Measurements from ENCODE around the genes SLC44A4, STK19 and C4B.

GRCh38 chr6:31794496-31795316 lies 846 bp downstream of the VARS1 start:
- RAMPAGE, long total RNA, result no peak
- RRBS, result 2% methylated on average over 10 of the region's 29 CpGs

DNA sequence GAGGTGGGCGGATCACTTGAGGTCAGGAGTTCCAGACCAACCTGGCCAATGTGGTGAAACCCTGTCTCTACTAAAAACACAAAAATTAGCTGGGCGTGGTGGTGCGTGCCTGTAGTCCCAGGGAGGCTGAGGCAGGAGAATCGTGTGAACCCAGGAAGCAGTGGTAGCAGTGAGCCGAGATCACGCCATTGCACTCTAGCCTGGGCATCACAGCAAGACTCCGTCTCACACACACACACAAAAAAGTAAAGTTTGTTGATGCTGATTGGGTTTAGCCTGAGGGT lies 2.8 kb downstream of the HSPA1A start:
- RAMPAGE, long total RNA, result no peak
- RRBS, result no CpG with 5 or more reads among the region's 7 CpGs

- RAMPAGE, long total RNA, result no peak
- RRBS, result no CpG with 5 or more reads among the region's 51 CpGs
These were observed 7.5 kb downstream of the HSPA1B start for GRCh38 chr6:31834754-31835732.

DNA sequence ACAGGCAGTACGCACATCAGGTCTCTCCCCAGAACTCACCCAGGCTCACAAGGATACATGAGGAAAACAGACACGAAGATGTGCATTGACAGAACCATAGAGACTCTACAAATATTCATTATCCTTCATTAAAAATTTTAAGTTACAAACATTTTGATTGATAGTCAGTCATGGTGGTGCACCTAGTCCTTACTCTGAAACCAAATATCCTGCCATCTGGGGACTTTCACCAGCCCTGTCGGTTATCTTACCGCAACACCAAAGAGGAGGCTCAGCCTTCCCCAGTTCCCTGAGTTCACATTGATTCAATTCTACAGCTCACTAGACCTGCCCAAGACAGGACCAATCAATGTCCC lies 3.5 kb downstream of the NEU1 start:
- RAMPAGE, long total RNA, result no peak
- RRBS, result no CpG with 5 or more reads among the region's 4 CpGs

- RAMPAGE, long total RNA, result no peak
- RRBS, result no CpG with 5 or more reads among the region's 16 CpGs
These were observed 730 bp downstream of the NEU1 start for GRCh38 chr6:31861882-31862300.

DNA sequence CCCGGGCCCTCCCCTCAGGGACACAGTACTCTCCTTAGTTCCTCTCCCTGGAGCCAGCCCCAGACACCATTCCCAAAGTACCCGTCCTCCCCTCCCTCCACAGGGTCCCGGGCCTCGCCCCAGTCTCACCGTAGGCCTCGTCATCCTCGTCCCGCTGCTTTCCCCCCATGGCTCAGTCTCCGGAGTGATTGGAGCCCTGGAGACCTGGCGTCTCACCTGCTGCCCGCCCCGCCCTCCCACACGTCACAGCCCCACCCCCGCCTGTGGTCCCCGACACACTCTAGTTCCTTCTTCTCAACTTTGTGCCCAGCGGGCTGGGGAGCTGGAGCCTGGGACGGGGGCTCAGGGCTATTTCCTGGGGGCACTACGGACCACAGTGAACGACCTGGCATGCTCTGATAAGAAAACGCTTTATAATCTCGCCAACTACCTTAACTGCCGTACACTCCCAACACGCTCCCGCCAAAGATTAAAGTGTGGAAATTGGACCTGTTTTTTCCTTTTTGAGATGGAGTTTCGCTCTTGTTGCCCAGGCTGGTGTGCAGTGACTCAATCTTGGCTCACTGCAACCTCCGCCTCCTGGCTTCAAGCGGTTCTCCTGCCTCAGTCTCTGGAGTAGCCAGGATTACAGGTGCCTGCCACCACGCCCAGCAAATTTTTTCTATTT lies at the start of gene SLC44A4:
Gene SLC44A4 (minus strand): TSS at position 186 of the 667 bp plus-strand sequence.
- RAMPAGE, long total RNA, result start-site peak on the minus strand centred at position 179 of the sequence, 27 bp wide, 51 and 74 reads in 2 replicates
- RRBS, result 24% methylated on average over 7 of the region's 28 CpGs

DNA sequence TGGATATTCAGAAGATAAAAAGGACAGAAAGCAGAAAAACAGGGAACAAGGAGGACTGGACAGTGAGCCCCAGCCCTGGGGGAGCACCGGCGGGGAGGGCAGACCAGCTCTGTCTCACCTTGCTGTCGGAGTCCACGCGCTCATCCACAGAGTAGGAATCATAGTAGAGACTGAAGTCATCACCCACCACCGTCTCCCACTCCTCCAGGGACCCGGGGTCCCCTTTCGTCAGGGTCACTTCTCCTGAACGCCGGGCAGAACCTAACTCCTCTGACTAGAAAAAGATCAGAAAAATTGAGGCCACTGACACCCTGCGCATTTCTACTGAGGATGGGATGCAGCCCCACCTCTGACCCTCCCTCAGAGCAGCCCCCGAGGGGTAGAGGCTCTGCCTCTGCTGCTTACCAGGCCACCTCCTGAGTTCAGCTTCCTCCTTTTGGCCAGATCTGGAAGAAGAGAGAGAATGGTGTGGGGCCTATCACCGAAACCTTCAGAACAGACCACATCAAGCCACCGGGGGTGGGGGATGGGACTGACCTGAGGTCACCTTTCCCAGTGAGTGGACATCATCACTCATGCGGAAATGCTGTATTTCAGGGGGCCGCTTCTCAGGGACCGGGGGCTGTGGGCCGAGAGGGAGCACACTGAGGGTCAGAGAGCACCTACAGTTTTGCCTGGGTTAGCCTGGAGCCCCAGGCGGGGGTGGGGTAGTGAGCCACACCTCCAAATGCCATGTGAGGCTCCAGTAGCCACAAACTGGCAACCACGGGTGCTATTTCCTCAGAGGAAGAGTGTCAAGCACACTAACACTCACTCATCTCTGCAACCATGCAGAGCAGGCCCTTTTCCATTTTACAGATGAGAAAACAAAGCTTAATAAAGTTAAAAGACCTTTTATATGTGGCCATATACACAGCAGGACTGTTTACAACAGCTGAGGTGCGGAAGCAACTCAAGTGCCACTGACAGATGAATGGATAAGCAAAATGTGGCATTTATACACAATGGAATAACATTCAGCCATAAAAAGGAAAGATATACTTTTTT lies 4.9 kb downstream of the EHMT2 start:
- RAMPAGE, long total RNA, result no peak
- RRBS, result no CpG with 5 or more reads among the region's 21 CpGs

- RAMPAGE, long total RNA, result no peak
- RRBS, result no CpG with 5 or more reads among the region's 3 CpGs
These were observed 4.2 kb downstream of the CFB start for GRCh38 chr6:31950134-31950434.

DNA sequence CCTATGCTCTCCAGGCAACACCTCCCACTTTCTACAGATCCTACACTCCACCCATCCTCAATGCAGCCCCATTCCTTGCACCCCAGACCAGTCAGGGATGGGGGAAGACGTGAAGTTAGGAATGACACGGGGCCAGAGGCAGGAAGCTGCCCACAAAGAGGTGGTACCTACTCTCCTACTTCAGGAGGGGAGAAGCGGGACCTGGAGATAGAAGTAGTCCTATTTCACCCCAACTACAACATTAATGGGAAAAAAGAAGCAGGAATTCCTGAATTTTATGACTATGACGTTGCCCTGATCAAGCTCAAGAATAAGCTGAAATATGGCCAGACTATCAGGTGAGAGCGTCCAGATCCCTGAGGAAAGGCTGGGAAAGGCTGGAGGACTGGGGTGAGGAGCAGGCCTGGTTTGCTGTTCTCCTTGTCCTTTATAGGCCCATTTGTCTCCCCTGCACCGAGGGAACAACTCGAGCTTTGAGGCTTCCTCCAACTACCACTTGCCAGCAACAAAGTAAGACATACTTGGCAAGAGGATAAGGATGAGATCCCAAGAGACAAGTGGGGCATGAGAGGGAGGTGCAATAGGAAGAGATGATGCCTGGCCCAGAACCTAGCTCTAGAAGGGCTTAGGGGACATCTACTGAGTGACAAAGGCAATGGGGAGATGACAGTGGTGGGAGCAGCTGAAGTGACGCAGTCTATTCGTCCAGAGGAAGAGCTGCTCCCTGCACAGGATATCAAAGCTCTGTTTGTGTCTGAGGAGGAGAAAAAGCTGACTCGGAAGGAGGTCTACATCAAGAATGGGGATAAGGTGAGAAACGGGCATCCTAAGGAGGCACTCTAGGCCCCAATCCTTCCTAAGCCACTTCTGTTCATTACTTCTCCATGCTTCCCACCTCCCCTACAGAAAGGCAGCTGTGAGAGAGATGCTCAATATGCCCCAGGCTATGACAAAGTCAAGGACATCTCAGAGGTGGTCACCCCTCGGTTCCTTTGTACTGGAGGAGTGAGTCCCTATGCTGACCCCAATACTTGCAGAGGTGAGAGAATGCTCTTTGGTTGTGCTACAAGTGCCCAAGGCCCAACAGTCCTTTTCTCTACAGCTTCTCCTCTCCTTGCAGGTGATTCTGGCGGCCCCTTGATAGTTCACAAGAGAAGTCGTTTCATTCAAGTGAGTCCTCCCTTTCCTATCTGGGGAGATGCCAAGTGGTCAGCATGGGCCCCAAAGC lies 5.0 kb downstream of the CFB start:
- RAMPAGE, long total RNA, result no peak
- RRBS, result no CpG with 5 or more reads among the region's 14 CpGs

DNA sequence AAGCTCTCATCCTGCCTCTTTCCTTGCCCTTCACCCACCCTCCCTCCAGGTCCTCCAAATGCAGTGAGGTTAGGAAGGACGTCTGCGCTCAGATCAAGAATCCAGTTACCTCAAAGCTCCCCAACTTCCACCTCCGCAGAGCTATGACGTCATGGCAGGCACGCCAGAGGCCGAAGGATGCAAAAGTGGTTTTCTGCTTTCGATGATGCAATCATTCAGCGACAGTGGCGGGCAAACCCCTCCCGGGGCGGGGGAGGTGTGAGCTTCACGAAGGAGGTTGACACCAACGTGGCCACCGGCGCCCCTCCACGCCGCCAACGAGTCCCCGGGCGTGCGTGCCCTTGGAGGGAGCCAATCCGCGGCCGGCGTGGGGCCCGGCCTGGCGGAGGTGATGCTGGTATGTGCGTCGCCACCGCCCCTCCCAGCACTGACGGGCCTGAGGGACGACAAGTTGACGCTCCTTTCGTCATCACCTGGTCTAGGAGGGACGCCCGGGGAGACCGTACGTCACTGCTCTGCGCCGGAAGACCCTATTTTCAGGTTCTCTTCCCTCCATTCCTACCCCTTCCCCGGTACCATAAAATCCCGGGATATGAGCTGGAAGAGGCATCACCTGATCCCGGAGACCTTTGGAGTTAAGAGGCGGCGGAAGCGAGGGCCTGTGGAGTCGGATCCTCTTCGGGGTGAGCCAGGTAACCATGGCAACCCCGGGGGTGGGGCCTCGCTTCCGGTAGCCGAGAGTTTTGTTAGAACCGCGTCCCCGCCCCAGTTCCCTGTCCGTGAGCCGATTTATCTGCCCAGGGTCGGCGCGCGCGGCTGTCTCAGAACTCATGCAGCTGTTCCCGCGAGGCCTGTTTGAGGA lies at the start of gene STK19:
Gene STK19 (plus strand): TSS at position 544 of the 862 bp plus-strand sequence.
- RAMPAGE, long total RNA, result start-site peak on the plus strand centred at position 575 of the sequence, 28 bp wide, 51 and 32 reads in 2 replicates
- RRBS, result 2% methylated on average over 17 of the region's 64 CpGs

DNA sequence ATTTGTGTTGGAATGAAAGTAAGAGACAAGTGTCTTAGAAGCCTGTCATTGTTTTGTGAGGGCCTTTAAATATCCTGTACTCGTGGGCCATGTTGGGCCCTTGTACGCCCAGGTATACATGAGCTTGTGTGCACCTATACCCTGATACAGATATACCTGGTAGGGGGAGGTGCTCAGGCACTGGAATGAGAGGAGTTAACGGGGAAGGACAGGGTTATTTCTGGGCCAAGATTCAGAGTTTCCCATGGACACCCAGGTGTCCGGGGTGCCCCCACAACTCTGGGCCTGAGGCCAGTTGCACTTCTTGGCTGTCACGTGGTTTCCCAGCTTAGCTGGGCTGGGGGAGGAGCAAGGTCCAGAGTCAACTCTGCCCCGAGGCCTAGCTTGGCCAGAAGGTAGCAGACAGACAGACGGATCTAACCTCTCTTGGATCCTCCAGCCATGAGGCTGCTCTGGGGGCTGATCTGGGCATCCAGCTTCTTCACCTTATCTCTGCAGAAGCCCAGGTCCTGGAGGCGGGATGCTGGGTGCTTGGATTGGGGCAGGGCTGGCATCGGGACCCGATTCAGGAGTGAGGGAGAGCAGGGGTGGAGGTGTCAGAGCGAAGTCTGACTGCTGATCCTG lies at the start of gene C4B:
Gene C4B (plus strand): TSS at position 391 of the 624 bp plus-strand sequence.
- RAMPAGE, long total RNA, result no peak
- RRBS, result no CpG with 5 or more reads among the region's 11 CpGs

- RAMPAGE, long total RNA, result no peak
- RRBS, result no CpG with 5 or more reads among the region's 17 CpGs
These were observed 7.6 kb downstream of the CYP21A2 start for GRCh38 chr6:32045741-32046302.

DNA sequence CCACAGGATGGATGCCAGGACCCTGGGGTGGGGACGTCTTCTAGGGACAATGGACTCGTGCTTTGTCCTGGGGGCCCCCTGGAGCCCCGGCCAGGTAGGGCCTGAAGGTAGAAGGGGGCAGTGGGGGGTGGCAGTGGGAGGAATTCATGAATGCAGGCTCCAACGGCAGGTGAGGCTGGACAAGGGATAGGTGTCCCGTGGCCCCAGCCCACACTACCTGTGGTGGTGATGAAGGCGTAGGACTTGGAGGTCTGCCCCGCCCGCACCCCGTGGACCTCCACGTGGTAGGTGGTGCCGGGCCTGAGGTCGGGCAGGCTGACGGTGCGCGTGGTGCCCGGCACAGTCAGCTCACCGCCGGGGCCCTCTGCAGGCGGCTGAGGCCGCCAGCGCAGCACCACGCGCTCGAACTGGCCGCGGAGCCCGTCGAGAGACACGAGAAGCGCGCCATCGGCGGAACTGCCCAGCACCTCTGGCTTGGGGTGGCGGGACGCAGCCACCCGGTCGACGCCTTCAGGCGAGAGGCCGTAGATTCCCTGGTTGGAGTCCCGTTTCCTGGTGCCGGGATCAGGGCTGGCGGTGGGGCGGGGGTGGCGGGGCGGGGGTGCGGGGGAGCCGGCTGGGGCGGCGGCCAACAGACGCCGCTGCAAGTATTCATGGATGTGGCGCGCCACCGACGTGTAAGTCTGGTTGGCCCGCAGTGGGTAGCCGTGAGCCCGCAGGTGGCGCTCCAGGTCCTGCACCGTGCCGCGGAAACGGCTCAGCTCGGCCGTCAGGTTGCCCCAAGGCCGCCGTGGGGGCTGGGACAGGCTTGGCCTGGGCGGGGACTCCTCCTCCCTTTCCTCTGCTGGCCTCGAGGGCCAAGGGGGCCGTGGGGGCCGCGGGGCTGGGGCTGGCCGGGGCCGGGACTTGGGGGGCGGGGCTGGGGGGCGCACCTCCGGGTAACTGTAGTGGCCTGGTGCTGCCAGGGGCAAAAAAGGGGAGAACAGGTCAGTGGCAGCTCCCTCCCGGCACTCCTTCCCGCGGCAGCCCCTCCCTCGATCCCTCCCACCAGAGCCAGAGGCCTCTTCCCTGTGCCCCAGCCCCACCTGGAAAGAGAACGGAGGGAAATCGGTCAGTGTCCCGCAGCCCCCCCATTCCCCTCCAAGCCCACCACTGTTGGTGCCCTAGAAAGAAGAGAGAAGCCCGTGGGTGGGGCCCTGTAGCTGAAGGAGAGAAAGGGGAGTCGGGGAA lies 21.7 kb downstream of the TNXB start:
- RAMPAGE, long total RNA, result no peak
- RRBS, result 5% methylated on average over 22 of the region's 87 CpGs

DNA sequence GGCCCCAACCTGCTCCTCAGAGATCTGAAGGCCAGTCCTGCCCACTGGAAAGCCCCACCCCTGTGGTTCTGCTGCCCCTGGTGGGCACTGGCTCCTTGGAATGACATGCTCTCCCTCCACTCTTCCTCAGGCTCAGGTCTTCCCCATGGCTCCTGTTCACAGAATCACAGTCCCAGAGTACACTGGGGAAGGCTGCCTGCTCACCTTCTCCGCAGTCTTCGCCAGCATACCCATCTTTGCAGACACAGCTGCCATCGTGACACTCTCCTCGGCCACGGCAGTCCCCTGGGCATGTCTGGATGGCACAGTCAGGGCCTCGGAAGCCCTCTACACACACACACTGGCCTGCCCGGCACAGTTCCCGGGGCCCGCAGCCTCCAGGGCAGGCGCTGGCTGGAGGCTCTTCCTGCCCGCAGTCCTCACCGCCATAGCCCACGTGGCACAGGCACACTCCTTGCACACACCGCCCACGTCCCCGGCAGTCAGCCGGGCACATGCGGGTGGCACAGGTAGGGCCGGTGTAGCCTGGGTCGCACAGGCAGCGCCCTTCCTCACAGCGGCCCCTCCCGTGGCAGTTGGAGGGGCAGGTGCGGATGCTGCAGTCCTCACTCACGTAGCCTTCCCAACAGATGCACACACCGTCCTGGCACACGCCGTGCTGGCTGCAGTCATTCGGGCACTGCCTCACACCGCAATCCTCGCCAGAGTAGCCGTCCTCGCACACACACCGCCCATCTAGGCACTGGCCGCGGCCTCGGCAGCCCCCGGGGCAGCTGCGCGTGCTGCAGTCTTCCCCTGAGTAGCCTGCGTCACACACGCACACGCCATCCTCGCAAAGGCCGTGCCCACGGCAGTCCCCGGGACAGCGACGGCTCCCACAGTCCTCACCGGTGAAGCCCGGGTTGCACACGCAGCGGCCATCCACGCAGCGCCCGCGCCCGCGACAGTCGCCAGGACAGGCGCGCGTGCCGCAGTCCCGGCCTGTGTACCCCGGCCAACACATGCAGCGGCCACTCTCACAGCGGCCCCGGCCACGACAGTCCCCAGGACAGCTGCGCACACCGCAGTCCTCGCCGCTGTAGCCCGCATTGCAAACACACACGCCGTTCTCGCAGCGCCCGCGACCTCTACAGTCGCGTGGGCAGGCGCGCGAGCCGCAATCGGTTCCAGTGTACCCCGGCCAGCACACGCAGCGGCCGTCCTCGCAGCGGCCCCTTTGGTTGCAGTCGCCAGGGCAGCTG lies 13.3 kb downstream of the TNXB start:
- RAMPAGE, long total RNA, result no peak
- RRBS, result 5% methylated on average over 18 of the region's 95 CpGs

GRCh38 chr6:32106260-32106652 lies 2.9 kb downstream of the TNXB start:
- RAMPAGE, long total RNA, result no peak
- RRBS, result no CpG with 5 or more reads among the region's 4 CpGs

GRCh38 chr6:32110267-32110498 lies 1.0 kb upstream of the TNXB start:
- RAMPAGE, long total RNA, result no peak
- RRBS, result no CpG with 5 or more reads among the region's 4 CpGs

DNA sequence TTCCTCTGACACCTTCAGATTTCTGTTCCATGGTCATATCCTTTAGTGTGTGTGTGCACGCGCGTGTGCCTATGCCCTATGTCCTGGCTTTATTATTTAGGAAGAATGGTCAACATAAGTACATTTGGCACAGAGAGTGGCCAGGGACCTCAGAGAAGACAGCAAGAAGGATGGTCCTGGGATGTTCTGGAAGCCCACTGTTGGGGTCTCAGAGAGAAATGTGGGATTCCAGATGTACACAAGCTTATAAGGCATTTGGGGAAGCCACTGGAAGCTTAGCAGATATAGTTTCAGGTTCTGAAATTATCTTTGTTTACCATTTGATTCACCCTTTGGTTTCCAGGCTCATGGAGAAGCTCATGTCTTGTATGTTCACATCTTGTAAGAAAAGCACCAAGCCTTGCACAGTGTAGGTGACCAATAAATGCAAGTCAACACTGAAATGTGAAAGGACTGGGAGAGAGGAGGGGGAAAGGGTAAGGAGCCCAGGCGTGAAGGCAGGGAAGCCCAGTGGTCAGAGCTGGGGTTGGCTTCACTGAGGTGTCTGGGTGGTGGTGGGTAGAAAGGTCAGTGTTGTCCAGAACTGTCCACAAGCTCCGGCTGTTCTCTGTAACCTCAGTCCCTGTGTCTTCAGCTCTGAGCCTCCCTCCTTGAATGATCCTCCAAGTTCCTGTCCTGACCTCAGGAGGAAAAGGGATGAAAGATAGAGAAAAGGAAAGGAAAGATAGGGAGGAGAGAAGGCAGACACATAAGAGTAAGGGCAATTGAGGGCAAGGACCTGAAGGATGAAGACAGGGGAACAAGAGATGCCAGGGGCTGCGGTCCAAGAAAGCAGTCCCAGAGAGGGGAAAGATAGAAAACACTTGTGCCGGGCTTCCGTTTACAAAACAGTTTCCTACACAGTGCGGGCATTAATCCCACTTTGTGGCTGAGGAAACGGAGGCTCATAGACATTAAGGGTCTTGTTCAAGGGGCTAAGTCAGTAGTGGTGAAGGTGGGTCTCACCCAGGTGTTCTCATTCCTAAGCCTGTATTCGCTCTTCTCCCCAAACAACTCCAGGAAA lies 2.3 kb upstream of the TNXB start:
- RAMPAGE, long total RNA, result no peak
- RRBS, result no CpG with 5 or more reads among the region's 11 CpGs

GRCh38 chr6:32114699-32115922 lies 6.0 kb upstream of the TNXB start:
- RAMPAGE, long total RNA, result no peak
- RRBS, result no CpG with 5 or more reads among the region's 13 CpGs

GRCh38 chr6:32127240-32128088 lies 582 bp downstream of the ATF6B start:
- RAMPAGE, long total RNA, result no peak
- RRBS, result no CpG with 5 or more reads among the region's 35 CpGs

DNA sequence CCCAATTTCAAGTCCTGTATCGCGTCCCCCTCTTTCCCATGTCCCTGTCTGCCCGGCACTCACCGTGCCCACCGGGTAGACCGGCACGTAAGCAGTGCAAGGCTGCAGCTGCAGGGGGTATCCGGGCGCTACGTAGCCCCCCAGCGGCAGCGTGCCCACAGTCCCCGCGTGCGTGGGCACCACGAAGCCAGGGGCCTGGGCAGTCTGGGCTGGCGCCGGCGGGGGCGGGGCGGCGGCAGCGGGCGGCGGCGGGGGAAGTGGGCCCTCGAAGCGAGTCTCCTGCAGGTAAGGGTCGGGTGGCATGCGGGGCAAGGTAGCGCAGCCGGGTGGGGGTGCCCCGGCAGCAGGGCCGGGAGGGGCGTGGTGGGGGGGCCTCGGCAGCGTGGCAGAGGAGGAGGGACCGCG lies 1.4 kb downstream of the PRRT1 start:
- RAMPAGE, long total RNA, result no peak
- RRBS, result 7% methylated on average over 8 of the region's 39 CpGs

Measured in kidney epithelial cell (primary cell).